ENCODE results near the genes CHIT1 and FMOD.

GRCh38 chr1:202954266-202954953 lies 3.7 kb downstream of the ADIPOR1 start:
- PRO-cap: no peak
- RAMPAGE, long total RNA, 2 experiments: no peak in any of the 2 experiments

DNA sequence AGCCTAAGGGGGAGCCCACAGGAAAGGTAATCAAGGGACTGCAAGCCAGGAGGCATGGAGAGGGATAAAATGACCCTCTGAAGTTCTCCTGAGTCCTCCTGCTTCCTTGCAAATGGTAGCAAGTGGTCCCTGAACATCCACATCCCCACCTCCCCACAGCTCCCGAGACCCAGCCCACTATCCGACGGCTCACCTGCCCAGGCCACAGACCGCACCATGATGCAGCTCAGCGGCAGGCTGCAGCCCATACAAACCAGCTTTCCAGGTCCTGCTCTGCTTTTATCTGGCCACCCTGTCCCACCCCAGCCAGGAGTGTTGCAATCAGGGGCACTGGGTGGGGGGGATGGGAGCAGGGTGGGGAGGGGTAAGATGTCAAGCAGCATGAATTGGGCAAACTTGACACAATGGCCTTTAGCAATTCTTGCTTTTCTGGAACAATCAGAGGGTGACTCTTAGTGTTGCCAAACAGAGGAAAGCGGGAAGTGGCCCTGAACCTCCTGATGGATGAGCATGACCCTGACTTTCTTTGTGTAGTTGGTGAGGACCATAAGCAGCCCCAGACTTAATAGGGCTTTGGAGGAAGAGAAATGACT lies at the start of gene CHIT1:
CHIT1 (minus strand) TSS at position 255 of the 593 bp plus-strand sequence.
- PRO-cap: no peak
- RAMPAGE, long total RNA, 2 experiments: no peak in any of the 2 experiments

DNA sequence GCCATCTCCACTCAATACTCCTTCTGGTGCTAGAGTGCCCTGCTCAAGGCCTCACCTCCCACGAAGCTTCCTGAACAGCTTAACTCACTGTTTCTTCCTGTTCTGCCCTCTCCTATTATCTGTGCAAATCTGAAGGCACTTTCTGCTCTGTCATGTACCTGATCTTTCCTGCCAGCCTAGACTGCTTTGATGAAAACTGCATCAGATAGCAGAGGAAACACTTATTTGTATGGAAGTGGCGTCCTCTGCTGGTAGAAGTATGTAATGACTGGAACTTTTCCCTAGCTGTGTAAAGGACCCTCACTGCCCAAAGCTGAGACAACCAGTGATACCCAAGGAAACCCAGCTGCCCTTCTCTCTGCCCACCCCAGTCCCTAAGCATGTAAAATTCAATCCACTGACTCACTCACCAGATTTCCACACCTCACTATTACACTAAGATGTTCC lies 36.3 kb upstream of the BTG2 start:
- PRO-cap: no peak
- RAMPAGE, long total RNA, 2 experiments: no peak in any of the 2 experiments

- PRO-cap: bidirectional peak, plus-strand start at chr1:203275334, minus-strand start at chr1:203275054
- RAMPAGE, long total RNA, 2 experiments: no peak in any of the 2 experiments
Observed at GRCh38 chr1:203274712-203275509, 30.4 kb upstream of the BTG2 start.

GRCh38 chr1:203284565-203285292 lies 20.6 kb upstream of the BTG2 start:
- PRO-cap: no peak
- RAMPAGE, long total RNA, 2 experiments: no peak in any of the 2 experiments

DNA sequence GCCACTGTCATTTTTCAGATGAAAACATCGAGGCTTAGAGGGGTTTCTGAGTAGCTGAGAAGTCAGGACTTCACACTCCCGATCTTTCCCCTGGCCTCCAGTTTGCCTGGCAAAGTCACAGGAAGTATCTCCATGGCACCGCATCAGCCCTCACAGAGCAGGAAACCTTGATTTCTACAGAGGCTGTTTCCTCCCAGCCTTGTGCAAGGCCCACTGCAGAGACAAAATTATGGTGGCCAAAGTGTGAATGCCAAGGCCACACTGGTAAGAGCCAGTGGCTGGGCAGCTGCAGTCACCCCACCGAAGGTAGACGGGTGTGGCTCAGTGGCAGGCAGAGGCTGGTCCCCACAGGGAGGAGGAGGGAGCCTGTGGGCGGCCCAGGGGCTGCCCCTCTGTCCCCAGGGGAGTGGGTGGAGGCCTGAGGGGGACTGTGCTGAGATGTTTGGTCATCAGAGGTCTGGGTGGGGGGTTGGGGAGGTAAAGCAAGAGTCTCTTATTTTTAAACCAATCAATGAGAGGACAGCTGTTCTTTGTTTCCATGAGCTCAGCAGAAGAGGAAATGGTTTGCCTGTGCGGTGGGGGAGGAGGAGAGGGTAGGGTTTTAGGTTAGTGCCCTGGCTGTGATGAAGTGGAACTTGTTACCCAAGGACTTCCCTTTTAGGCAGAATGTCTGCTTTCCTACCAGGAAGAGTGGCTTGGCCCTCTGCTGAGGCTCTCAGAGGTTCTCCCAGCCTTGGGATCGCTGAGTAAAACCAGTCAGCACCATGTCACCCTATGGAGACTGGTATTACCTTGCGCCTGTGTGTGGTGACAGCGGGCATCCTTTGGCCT lies 18.1 kb upstream of the BTG2 start:
- PRO-cap: bidirectional peak, plus-strand start at position 309 of the sequence, minus-strand start at position 99 of the sequence
- RAMPAGE, long total RNA, 2 experiments: no peak in any of the 2 experiments

DNA sequence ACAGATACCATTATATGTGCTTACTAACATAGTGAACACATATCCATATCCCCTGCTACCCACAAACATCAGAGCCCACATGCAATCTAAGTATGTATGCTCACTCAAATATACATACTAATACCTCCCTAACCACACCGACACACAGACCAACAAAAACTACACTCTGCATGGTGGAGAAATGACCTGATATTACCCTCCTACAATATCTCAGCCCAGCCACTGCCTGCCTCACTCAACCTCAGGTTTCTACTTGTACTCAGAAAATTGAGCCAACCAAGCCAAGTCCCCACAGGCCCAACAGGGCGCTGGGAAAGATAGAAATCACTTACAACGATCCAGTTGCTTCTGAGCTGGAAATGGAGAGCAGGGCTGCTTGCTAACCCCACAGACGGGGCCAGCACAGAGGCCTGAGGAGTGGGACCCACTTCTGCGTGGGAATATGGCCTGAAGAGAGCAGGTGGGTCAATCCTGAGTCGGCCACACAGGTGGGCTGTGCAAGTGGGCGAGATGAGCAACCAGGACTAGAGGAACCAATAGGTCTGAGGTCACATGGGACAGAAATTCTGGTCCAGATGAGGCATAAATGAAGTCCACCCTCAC lies 4.5 kb upstream of the BTG2 start:
- PRO-cap: no peak
- RAMPAGE, long total RNA, 2 experiments: no peak in any of the 2 experiments

GRCh38 chr1:203306028-203306970 lies 980 bp downstream of the BTG2 start:
- PRO-cap: bidirectional peak, plus-strand start at chr1:203306194, minus-strand start at chr1:203305956; bidirectional peak, plus-strand start at chr1:203306591, minus-strand start at chr1:203306635; bidirectional peak, plus-strand start at chr1:203306782, minus-strand start at chr1:203306669
- RAMPAGE, long total RNA, 2 experiments: start-site peak on the plus strand in 1 of 2 experiments, at chr1:203306428-203306730 at its widest, 21 to 24 reads per replicate

- PRO-cap: no peak
- RAMPAGE, long total RNA, 2 experiments: start-site peak on the minus strand in 1 of 2 experiments, at chr1:203347341-203348216 at its widest, 8 reads per replicate
Observed at GRCh38 chr1:203347078-203348284, 3.4 kb downstream of the FMOD start.

DNA sequence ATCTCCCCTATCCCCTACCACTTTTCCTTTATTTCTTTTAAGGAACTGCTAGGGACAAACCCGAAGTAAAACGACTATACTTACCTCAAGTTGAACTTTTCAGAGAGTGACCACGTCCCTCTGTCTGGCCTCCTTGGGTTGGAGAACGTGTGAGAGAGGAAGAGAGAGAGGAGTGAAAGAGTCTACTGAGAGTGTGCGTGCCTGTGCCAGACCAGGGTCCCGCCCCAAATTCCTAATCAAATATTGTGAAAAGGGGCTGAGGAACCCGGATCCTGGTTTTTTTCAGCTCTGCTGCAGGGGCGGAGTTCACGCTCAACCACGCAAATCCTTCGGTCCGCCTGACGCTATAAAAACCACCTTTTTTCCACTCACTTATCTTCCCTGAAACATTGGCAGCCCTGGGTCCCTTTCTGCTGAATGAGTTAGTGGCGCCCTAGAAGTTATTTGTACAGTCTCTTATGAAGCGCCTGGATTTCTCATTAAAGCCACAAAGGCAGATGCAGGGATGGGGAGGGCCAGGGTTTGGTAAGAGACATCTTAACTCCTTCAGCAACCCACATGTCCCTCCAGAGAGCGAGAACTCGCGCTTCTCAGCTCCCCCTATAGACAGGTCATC lies at the start of gene FMOD:
FMOD (minus strand) TSS at position 174 of the 616 bp plus-strand sequence.
- PRO-cap: no peak
- RAMPAGE, long total RNA, 2 experiments: start-site peak on the minus strand in 1 of 2 experiments, centred at position 201 of the sequence, 39 reads per replicate

- PRO-cap: no peak
- RAMPAGE, long total RNA, 2 experiments: no peak in any of the 2 experiments
Observed at GRCh38 chr1:203463475-203464075, 12.0 kb upstream of the PRELP start.

DNA sequence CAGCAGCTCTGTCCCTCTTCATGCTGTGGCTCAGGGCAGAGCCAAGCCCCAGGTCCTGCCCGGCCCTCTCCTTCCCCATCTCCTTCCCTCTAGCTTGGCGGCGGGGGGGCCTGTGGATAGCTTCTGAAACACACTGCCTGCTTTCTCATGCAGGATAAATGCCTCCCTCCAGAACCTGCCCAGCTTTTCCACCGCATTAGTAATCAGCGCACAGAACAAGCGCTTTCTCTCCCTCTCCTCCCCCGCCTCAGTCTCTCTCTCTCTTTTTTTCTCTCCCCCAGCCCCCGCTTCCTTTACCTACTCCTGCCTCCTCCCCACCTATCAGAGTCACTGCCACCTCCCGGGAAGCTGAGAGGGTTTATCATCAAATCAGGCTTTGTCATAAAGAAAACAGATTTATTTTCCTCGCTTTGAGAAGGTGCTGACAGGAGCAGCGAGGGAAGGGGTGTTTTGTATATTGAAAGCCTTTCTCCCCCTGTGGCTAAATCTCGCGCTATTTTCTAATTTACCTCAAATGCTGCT lies 20.1 kb downstream of the OPTC start:
- PRO-cap: no peak
- RAMPAGE, long total RNA, 2 experiments: no peak in any of the 2 experiments

GRCh38 chr1:203625464-203626279 lies 960 bp upstream of the ATP2B4 start:
- PRO-cap: no peak
- RAMPAGE, long total RNA, 2 experiments: no peak in any of the 2 experiments

DNA sequence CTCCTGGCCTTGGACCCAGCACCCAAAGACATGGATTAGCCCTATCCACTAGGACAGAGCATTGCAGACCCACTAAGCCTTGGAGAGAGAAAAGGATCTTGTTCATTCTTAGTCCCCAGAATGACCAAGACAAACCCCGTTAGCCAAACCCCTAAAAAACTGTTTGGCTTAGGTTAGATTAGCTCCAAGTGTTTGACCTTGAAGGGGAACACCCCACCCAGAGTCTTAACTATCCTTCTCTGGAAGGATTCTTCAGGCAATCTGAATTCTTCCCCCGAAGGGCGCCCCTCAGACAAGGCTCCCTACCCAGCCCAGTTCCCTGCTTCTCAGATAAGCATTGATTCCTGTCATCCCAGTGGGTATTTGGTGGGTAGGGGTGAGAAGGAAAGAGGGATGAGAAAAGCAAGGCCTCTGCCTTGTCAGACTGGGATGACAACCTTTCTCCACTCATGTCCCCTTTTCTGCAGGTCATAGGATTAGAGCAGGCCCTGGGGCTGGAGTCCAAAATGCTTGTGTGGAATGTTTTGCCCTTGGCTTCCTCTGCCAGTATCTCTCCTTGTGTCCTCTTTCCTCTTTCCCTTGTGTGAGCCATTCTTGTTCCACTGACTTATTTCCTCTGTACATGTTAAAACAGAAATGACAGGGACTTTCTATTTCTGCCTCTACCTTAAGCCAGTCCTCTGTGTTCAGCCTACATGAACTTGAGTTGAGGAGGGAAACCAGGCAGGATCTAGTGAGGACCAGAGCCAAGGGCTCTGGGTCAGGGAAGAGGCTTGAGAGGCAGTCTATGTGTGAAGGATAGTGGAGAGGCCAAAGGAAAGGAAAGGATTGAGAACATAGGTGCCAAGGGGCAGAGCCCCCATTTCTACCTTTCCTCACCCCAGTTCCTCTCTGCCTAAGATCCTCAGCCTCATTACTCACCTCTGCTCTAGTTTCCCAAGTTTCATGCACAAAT lies 4.0 kb downstream of the ATP2B4 start:
- PRO-cap: no peak
- RAMPAGE, long total RNA, 2 experiments: no peak in any of the 2 experiments

GRCh38 chr1:203682632-203683317 lies 56.1 kb downstream of the ATP2B4 start:
- PRO-cap: no peak
- RAMPAGE, long total RNA, 2 experiments: no peak in any of the 2 experiments

GRCh38 chr1:203699379-203699876 lies 65.6 kb upstream of the LAX1 start:
- PRO-cap: no peak
- RAMPAGE, long total RNA, 2 experiments: no peak in any of the 2 experiments

DNA sequence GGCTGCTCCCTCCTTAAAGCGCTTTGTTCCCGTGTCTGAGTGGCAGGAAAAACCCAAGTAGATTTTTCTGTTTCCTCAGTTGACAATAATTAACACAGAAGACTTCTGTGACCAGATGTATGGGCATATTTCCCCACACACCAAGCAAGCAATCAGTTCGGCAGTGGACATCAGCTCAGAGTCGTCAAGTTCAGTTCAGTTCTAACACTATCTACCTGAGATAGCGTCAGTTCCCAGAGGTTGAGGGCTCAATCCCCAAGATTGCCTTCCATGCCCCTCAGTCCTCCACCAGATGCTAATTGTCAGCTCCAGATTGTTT lies 4.0 kb downstream of the SNRPE start:
- PRO-cap: no peak
- RAMPAGE, long total RNA, 2 experiments: no peak in any of the 2 experiments

DNA sequence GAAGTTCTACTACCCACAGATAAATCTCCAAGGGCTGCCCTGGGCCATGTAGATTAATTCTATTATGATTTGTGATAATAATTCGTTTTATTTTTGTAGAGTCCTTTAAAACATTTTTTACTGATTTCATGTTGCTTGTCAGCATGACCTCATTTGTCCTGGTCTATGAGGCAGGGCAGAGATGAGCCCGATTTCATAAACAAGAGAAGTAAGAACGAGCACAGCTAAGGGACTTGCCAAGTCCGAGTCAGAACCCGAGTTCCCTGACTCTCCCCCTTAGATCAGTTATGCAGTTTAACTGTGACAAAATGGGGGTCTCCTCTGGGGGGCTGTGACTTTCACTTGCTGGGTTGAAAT lies 31.1 kb upstream of the SOX13 start:
- PRO-cap: no peak
- RAMPAGE, long total RNA, 2 experiments: no peak in any of the 2 experiments

DNA sequence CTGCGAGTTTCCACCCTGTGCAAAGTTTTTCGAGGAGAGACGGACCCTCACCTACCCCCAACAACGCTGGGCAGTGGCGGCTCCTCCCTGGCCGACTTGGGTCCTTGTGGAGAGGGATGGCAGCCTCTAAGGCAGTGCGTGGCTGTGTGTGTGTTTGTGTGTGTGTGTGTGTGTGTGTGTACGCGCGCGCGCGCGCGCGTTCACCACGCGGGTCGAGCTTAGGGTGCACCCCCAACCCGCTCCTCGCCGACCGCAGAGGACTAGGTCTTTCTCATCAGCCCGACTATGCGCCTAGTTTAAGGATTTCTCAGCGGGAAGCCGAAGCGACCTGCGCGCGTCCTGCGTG lies 879 bp downstream of the SOX13 start:
- PRO-cap: no peak
- RAMPAGE, long total RNA, 2 experiments: no peak in any of the 2 experiments

DNA sequence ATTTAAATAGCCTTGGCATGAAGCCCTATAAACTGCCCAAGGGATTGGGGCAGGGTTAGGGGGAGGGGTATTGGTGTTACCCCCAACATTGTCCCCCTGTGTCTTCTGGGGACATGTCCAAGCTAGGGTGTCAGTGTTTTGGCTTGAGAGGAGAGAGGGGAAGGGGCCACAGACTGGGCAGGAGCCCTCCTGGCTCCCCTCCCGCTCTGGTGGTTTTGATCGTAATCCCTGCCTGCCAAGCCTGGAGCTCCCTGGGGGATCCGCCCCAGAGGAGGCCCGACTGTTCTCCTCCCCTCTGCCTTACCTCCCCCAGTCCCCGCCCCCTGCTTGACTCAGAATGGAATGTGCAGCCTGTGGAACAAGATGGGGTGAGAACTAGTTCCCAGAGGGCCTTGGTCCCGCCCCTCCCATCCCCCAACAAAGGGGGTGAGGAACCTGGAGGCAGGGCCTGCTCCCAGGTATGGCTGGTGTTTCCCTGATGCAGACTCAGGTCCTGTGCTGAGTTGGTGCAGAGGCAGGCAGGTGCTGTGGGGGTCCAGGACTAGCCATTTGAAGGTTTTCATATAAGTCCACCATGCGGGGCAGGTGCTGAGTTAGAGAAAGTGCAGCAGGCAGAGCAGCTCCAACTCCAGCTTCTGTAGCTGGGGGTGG lies 7.4 kb downstream of the SOX13 start:
- PRO-cap: bidirectional peak, plus-strand start at position 489 of the sequence, minus-strand start at position 243 of the sequence
- RAMPAGE, long total RNA, 2 experiments: no peak in any of the 2 experiments